SK-N-MC (cell line): ENCODE measurements around a stretch of chr2.

- RRBS: no CpG with 5 or more reads among the region's 6 CpGs
These were observed 77.4 kb downstream of the ITSN2 start for GRCh38 chr2:24282842-24283373.

GRCh38 chr2:24542973-24543800 lies 52.1 kb downstream of the NCOA1 start:
- RRBS: no CpG with 5 or more reads among the region's 3 CpGs

DNA sequence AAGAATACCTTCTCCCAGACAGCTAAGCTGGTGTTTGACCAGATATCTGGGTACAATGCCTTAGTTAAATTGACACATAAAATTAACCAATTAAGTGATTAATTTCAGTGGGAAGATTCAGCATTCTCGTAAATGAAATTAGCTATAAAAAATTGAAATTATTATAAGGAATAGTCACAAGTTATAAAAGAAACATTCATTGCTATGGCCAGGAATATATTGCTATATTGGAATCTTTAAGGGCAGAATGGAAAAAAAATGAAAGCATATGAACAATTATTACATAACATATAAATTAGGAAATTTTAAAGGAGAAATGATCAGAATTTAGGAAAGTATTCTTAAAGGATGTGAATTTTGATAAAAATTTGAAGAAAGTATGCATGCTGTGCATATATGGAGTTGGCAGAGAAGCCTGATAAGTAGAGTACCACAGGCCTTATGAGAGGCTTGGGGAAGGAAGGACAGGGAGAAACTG lies 107.1 kb downstream of the NCOA1 start:
- RRBS: no CpG with 5 or more reads among the region's 1 CpG

DNA sequence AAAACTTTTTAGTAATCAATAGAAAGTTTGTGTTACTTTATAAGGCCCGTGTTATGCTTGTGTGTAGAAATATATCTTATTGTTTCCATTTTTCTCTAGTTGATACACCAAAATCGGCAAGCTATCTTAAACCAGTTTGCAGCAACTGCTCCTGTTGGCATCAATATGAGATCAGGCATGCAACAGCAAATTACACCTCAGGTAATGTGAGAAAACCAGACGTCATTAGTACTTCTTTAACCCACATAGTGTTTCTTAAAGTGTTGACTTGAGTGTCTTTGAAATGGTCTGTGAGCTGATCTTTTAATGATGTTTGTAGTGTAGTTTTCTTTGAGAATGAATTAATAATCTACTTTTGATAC lies 53.9 kb downstream of the PTRHD1 start:
- RRBS: no CpG with 5 or more reads among the region's 3 CpGs

GRCh38 chr2:24747626-24748059 lies 45.5 kb downstream of the PTRHD1 start:
- RRBS: no CpG with 5 or more reads among the region's 5 CpGs

DNA sequence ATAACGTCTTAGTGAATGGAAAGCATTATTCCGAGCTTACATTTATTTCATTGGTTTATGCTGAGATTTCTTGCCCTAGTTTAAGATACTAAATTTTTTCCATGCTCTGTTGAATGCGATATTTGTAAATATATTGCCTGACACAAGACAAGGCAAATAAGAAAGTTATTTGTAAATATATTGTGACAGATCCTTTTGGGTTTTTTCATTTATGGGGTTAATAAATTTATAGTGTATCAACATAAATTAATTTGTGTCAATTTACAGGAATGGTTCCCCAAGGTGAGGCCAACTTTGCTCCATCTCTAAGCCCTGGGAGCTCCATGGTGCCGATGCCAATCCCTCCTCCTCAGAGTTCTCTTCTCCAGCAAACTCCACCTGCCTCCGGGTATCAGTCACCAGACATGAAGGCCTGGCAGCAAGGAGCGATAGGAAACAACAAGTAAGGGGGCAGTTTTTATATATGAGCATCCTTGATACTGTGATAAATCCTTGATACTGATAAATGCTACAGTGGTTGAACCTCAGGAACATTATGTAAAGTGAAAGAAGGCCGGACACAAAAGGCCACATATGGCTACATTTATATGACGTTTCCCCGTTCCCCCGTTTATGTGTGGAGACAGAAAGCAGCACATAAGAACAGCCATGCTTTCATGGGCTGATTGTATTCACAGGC lies 41.3 kb downstream of the PTRHD1 start:
- RRBS: no CpG with 5 or more reads among the region's 10 CpGs

DNA sequence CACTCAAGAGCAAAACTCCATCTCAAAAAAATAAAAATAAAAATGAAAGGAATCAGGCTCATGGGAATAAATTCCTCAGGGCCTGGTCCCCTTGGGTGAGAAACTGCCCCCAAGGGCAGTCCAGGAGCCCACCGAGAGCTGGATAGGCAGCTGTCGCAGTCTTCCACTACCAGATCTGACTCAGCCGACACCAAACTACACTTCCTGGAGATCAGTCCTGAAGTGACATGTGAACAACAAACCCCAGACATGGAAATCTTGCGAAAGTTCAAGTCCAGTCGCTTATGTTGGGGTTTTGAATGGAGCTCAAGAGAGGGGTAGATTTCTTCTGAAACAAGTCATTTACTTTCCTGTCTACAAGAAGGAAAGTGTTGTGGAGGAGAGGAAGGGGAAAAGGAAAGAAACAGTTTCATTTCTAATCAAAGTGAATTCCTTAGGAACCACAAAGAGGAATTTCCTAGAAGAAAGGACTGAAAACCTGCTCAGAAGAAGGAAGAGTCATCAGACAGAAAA lies 12.9 kb downstream of the ADCY3 start:
- RRBS: no CpG with 5 or more reads among the region's 5 CpGs

- RRBS: no CpG with 5 or more reads among the region's 8 CpGs
These were observed 3.0 kb downstream of the ADCY3 start for GRCh38 chr2:24916942-24917582.

- RRBS: no CpG with 5 or more reads among the region's 9 CpGs
These were observed 13.2 kb upstream of the DNAJC27 start for GRCh38 chr2:24984795-24985453.

DNA sequence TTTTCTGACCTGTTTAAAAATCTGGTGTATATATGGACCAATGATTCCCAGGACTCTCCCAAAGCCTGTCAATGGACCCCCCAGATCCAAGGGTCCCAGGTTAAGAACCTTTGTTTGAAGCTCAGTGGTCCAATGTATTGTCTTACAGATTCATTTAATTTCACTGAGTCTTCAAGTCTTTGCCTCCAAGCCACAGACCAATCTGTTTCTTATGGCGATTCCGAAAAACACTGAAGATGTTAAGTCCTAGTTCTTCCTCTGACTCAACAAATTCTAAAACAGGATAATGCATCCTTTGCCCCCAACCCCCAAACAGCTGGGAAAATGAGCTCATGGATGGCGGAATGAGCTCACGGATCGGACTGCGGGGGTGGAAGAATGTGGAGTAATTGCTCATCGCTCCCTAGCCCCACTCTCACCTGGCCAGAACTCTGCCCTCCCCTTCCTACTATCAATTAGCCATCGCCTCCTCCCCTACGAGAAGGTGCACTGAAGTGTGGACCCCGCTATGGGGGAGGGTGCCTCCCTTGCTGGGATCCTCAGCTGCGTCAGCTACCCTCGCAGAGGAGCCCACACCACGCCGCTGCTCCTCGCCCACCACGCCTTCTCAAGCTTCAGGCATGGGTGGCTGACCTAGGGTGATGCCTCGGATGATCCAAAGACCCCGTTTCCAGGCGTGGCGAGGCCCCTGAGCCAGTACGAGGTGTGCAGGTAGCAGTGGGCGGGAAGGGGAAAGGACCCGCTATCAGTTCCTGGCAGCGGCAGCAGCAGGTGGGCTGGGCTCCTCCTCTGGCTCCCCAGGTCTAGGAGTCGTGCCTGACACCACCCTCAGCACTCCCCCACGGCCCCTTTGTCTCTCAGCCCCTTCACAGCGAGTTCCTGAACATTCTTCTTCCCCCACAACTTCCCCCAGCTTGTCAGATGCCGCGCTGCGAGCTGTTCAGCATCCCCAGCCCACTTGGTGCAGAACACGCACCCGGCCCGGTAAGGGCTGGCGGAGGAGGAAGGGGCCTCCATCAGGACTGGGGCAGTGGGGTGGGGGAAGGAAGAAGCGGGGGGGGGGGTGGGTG lies 82.1 kb upstream of the POMC start:
- RRBS: no CpG with 5 or more reads among the region's 35 CpGs

DNA sequence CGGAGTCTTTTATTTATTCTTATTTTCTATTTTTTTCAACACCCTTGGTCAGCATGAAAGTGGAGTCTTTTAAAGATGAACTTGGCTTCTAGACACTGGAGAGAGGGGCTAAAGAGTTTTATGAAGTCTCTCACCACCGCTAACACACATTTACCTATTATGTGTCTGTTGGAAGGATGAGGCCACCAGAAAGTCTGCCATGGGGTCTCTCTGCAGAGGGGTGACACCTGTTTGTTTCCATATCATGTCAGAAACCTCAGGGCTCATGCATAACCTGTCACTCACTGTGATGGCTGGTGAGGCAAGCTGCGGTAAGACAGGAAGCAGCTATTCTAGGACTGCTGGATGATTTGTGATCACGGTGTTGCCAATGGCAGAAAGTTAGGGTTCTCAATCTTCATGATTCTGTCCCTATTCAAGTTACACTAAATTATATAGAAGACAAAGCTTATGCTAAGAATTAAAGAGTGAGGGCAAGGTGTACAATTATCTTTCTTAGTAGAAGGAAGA lies 60.8 kb upstream of the DNMT3A start:
- RRBS: no CpG with 5 or more reads among the region's 4 CpGs

GRCh38 chr2:25417731-25418284 lies 76.1 kb upstream of the DNMT3A start:
- RRBS: no CpG with 5 or more reads among the region's 5 CpGs

GRCh38 chr2:25566509-25567041 lies 106.8 kb downstream of the DTNB start:
- RRBS: no CpG with 5 or more reads among the region's 3 CpGs

GRCh38 chr2:25571361-25571904 lies 101.9 kb downstream of the DTNB start:
- RRBS: no CpG with 5 or more reads among the region's 2 CpGs

DNA sequence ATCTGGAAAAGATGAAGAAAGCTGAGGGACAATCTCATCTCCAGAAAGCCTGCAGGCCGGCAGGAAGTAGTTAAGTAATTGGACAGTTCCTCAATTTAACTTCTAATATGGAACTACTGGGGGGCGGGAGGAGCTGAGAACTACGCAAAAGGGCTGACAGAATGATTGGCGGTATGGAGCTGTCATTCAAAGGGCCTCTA lies 91.0 kb downstream of the DTNB start:
- RRBS: no CpG with 5 or more reads among the region's 4 CpGs

DNA sequence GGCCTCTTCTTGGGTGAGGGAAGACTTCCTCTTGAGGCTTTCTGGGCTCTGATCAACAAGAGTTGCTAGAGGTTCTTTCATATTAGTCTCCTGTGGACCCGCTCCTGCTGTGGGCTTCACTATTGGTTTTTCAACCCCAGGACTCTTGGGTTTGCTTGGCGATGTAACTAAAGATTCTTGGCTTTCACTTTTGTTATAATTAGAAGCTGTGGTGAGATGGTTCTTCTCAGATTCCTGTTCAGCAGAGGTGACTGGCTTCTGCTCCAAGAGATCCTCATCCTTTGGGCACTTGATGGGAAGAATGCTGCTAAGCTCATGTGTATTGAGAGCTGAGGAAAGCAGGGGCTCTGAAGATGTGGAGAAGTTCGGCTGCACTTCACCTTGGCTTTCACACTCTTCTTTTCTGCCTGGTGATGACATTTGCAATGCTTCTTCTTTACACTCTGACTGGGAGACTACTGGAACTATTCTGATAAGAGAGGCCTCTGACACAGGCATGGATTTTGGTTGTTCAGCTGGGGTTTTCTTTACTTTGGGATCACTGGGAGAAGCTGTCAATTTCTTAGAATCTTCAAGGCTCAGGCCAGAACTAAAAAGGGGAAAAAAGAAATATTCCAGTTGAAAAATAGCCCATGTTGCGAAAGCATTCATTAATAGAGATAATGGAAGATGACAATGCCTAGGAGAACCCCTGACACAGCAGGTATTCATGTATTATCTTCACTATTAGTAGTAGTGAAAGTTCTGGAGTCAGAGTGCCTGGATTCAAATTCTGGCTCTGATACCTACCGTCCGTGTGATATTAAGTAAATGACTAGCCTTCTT lies 76.7 kb upstream of the DTNB start:
- RRBS: no CpG with 5 or more reads among the region's 6 CpGs

DNA sequence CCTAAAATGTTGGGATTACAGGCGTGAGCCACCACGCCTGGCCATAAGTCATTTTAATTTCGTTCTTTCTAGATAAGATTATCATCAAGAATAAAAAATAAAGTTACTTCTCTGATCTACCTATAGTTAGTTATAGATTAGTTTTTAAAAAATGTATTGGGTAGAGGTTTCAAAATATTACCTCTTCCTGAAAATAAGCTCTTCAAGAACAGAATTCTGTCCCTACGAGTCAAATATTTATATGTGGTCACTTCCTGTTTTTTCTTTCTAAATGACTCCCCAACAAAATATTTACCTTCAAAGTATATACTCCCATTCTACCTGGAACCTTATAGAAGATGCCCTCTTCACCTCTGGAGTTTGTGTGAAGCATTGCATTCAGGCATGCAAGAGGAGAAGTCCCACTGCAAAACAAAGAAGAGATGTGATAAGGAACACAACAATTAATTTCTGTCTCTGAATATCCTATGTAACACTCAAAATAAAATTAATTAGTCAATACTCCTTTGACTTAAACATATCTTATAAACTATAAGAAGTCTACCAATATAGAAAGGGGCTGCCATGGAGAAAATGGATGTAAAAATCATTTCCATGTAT lies 72.3 kb downstream of the ASXL2 start:
- RRBS: no CpG with 5 or more reads among the region's 4 CpGs

DNA sequence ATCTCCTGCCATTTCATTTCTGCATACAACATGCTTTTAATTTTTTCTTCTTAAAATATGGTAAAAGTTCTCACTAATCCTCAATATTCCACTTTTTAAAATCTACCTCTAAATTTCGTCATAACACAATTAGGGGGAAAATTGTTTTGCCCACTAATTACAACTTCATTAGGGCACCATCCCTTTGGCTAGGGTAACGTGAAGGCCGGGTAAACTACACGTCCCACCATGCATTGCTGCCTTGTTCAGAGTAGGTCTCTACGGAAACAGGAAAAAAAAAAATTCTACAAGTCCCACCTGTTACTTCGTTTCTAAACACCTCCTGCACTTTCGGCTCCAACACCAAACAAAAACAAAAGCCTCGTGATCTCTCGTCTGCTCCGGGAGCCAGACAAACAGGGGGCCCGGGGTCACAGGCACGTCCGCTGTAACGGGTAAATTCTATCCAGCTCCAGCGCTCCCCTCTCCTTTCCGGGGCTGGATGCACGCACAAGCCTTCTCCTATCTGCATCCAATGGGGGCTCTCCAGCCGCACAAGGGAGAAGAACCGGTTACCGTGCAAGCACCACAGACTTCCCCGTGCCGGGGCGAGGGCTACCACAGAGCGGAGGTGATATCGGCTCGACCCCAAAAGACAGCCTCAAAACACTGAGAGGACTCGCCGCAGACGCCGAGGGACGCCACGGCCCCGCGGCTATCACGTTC lies 852 bp downstream of the ASXL2 start:
- RRBS: under 1% methylated on average over 11 of the region's 35 CpGs

DNA sequence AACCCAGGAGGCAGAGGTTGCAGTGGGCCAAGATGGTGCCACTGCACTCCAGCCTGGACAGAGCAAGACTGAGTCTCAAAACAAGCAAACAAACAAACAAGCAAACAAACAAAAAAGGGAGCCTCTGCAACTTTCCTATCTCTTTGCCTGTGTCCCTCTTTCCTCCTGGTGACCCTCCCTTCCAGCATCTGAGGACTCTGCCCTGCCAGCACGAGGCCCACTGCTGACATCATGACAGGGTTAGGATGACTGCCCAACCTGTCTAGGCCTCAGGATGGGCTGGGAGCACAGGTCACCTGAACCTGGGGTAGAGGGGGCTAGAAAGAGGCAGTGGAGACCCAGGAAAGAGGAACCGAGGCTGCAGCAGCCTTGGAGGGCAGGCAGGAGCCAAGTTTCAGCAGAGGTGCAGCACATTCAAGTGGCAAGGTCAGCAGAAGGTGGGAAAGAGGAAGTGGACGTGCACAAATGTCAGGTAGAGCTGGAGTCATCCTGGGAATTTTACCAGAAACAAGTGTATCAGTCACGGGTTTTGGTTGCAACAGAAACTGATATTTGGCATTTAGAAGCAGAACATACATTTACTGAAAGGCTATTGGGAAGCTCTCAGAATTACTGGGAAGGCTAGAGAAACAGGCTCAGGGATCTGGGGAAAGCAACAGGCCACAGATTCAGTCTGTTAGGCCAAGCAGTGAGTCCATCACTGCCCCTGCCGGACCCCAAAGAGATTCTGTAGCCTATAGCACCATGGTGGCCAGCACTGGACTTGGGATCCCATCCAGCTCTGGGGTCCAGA lies 13.6 kb upstream of the RAB10 start:
- RRBS: no CpG with 5 or more reads among the region's 5 CpGs

DNA sequence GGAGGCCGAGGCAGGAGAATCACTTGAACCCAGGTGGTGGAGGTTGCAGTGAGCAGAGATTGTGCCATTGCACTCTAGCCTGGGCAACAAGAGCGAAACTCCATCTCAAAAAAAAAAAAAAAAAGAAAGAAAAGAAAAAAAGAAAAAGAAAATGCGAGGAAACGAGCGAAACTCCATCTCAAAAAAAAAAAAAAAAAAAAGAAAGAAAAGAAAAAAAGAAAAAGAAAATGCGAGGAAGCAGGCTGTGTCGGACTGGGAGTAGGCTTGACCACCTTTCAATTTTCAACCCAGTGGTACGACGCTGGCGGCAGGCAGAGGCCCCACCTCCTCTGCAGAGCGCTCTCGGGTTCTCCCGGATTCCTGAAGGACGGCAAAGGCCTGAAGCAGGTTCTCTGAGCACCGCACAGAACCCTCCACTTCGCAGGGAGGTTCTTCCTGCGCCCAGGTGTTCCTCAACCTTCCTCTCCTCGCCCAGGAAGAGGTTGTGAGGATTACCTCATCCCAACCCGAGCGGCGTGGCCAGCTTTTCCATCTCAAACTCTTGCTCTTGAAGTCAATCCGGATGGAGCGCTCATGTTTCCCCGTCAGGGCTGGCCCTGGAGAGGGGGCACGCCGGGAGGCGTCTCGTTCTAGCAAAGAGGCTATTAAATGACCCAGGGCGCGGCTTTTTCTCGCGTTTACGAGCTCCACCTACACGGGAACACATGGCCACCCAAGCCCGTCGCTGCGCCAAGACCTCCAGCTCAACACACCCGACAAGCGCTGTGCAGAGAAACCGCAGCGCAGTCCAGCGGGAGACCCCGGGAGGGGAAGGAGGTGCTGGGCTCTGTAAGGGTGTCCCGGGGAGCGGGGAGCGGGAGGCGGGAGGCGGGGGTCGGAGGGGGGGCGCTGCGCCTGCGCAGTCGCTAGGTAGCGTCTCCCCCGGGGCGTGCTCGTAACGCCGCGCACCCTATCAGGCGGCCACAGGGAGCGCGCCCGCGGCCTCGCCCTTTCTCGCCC lies 659 bp upstream of the RAB10 start:
- RRBS: 2% methylated on average over 16 of the region's 67 CpGs